ENCODE results near the genes TMIE, NBEAL2 and KLHL18.

- PRO-cap: no peak
- RAMPAGE, long total RNA, 2 experiments: no peak in any of the 2 experiments
Measured at GRCh38 chr3:46663740-46664447, 29.6 kb downstream of the ALS2CL start.

DNA sequence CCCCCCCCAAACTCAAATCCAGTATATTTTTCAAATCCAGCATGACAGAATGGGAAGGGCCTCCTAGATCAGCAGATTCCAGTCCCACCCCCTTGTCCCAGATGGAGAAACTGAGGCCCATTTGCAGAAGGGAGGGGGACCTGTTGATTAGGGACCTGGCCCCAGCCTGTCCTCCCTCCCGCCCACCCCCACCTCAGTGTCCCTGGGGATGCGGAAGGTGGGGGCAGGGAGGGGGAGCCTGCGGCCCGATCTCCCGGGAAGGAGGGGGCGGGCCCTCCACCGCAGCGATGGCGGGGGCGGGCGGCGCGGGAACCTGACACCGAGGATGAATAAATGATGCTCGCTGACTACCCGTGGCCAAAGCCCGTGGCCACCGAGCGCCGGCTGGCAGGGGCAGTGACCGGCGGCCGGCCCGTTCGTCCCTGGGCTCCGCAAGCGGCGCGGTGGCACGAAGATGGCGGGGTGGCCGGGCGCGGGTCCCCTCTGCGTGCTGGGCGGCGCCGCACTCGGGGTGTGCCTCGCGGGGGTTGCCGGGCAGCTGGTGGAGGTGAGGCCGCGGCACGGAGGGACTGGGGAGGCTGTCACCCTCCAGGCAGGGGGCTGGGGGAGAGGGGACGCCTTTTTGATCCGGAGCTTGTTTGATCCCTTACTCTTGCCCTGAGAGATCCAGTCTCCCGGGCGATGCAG lies at the start of gene TMIE:
Gene TMIE, plus strand, starts transcription at position 359 of the 687 bp plus-strand sequence.
- PRO-cap: no peak
- RAMPAGE, long total RNA, 2 experiments: no peak in any of the 2 experiments

- PRO-cap: no peak
- RAMPAGE, long total RNA, 2 experiments: no peak in any of the 2 experiments
Measured at GRCh38 chr3:46713872-46714464, 3.7 kb downstream of the PRSS50 start.

- PRO-cap: unidirectional peak, minus-strand start at chr3:46812551
- RAMPAGE, long total RNA, 2 experiments: no peak in any of the 2 experiments
Measured at GRCh38 chr3:46812432-46812918, 50.8 kb downstream of the MYL3 start.

DNA sequence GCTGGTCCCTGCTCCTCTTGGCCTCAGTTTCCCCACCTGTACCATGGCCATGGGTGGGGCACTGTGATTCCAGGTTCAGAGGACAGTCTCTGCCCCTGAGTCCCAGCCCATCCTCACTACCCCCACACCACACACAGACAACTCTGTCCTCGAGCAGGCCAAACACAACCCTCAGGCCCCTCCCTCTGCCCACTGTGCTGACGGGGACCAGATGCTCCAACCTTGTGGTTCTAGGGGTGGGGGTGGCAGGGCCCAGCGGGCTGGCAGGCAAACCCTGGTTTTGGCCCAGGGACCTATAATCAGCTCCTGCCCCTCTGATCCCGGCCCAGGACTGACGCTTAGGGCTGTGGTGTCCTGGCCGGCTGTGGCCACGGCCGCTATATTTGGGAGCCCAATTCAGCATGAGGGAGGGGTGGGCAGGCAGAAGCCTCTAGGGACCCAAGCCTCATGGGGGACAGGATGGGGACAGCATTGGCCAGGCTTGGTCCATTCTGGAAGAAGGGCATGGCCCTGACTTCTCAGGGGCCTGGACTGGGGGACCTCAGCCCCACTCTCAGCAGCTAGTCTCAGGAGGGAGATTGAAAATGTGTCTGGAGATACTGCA lies 5.1 kb upstream of the MYL3 start:
- PRO-cap: no peak
- RAMPAGE, long total RNA, 2 experiments: no peak in any of the 2 experiments

GRCh38 chr3:46892998-46893428 lies 15.5 kb downstream of the PTH1R start:
- PRO-cap: no peak
- RAMPAGE, long total RNA, 2 experiments: no peak in any of the 2 experiments

GRCh38 chr3:46929806-46930535 lies 46.6 kb downstream of the CCDC12 start:
- PRO-cap: no peak
- RAMPAGE, long total RNA, 2 experiments: no peak in any of the 2 experiments

DNA sequence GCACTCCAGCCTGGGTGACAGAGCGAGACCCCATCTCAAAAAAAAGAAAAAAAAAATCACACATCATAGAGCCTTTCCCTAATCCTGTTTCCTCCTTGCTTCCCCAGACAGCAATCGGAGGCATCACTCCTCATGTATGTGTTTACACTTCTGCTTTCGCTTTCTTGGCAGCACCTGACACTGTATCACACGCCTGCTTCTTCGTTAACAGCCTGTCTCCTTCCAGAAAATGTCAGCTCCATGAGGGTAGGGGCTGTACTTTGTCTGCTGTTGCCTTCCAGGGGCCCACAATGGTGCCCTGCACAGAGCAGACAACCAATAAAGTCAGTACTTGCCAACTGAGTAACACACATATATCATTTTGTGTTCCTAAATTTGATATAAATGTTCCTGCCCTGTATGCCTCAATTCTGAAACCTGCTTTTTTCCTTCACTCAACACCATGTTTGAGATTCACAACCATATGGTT lies 37.7 kb downstream of the CCDC12 start:
- PRO-cap: no peak
- RAMPAGE, long total RNA, 2 experiments: no peak in any of the 2 experiments

DNA sequence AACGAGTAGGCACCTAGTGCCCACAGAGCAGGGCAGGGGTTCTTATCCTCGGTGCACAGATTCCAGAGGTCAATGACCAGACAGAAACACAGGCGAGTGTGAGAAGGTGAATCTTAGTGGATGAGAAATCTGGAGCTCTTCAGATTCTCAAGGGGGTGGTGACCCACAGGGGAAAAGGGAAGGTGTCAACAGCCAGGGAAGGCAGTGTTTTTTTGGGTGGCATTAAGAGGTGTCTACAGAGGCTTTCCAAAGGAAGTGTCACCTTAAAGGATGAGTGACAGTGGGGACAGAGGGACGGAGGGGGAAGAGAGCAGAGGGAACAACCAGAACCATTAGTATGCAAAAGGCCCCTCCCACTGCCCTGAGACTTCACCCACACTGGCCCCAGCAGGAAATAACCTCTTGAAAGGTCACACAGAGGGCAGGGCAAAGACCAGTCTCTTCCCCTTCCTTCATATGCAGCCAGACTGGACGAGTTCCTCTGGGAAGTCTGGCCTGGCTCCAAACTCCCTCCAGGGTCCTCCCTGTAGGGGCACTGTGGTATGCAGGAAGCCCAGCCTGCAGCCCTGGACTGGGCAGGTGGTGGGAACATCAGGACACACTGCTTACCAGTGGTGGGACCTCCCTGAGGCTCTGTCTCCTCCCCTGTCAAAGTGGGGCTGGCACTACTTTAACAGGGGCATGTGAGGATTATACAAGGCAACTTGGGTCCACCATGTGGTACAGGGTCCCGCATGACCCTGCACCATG lies 27.4 kb downstream of the CCDC12 start:
- PRO-cap: no peak
- RAMPAGE, long total RNA, 2 experiments: no peak in any of the 2 experiments

DNA sequence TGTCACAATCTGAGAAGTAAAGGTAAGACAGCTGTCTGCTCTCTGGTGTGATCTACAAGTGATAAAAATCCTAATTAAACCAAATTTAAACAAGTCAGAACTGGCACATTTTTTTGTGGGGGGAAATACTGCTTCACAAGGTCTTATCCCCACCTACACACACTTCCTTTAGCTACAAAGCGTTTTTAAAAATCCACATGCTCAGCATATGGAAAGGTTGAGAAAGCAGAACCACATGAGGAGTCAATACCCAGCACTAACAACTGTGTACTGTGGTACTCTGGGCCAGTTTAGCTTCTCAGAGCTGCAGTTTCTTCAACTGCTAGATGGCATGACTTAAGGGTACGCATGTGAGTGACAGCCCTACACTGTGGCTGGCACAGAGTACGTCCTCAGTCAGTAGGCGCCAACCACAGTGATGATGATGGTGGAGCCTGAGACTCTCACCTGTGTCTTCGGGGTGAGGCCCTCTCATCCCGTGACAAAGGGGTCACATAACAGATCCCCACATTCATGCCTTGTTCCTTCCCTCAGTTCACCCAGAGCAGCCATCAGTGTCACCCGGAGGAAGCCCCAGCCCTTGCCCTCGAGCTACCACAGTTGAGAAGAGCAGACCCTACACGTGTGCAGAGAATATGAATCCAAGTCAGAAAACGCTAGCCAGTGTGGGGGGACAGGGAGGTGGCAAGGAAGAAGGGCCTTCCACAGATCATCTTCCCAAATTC lies 17.4 kb downstream of the CCDC12 start:
- PRO-cap: no peak
- RAMPAGE, long total RNA, 2 experiments: no peak in any of the 2 experiments

GRCh38 chr3:46979336-46980422 lies at the start of gene NBEAL2:
Gene NBEAL2 (plus strand): TSS chr3:46979666.
- PRO-cap: bidirectional peak, plus-strand start at chr3:46979666, minus-strand start at chr3:46979572
- RAMPAGE, long total RNA, 2 experiments: start-site peak on the plus strand in 1 of 2 experiments, at chr3:46979802-46979852 at its widest, 495 reads per replicate; start-site peak on the minus strand in 2 of 2 experiments, at chr3:46979506-46979583 at its widest, 84 to 145 reads per replicate

DNA sequence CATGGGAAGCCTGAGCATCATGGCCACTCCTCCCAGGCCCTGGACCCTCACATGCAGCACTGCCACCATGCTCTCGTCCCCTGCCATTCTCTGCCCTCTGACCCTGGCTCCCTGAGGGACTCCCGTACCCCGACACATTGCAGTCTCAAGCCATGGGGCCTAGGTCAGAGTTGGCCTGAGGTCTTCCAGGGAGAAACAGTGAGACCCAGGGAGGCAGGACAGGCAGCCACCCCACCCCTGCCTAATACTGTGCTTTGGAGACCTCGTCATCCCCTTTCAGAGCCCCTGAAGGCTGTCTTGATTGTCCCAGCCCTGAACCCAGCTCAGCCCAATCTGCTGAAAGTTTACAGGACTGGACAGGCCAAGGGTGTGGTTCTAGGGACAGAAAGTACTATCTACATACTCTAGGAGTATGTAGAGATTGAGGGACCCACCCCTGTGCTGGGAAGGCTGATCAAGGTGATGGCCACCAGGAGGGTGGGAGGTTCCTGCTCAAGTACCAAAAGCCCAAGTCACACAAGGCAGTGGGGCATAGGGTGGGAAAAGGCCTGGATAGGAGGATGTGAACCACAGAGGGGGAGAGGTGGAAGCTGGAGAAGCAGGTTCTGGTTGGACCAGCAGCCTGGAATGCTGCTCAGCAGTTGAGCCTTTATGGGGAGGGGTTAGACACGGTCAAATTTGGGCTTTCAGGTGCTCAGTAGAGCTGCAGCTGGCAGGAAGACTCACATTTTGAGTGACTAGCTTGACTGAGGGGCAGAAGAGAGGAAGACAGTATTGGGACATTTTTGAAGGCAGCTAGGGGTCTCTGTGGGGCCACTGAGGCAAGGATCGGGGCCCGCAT lies 6.6 kb downstream of the NBEAL2 start:
- PRO-cap: no peak
- RAMPAGE, long total RNA, 2 experiments: no peak in any of the 2 experiments

DNA sequence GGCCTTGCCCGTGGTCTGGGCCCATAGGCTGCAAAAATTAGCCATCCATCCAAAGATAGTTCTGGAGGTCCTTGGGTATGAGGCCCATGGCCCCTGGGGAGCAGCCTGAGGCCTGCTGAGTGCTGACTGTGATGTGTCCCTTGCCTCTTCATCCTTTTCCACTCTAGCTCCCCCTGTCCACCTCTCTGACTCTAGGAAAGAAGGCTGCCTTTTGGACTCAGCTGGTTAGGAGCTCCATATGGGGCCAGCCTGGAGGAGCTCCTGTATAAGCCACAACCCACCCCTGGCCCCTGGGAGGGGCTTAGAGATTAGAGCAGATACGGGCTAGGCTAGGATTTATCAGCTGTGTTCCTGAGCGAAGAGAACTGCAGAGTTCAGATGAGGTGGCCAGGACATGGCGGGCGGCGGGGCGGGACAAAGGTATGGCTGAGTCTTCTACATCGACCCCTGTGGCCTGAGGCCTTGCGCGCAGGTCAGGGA lies 7.8 kb downstream of the NBEAL2 start:
- PRO-cap: no peak
- RAMPAGE, long total RNA, 2 experiments: no peak in any of the 2 experiments

GRCh38 chr3:46987668-46988536 lies 8.4 kb downstream of the NBEAL2 start:
- PRO-cap: bidirectional peak, plus-strand start at chr3:46987832, minus-strand start at chr3:46987745
- RAMPAGE, long total RNA, 2 experiments: no peak in any of the 2 experiments

- PRO-cap: bidirectional peak, plus-strand start at chr3:47009574, minus-strand start at chr3:47009363
- RAMPAGE, long total RNA, 2 experiments: no peak in any of the 2 experiments
Measured at GRCh38 chr3:47008933-47009461, 29.5 kb downstream of the NBEAL2 start.

DNA sequence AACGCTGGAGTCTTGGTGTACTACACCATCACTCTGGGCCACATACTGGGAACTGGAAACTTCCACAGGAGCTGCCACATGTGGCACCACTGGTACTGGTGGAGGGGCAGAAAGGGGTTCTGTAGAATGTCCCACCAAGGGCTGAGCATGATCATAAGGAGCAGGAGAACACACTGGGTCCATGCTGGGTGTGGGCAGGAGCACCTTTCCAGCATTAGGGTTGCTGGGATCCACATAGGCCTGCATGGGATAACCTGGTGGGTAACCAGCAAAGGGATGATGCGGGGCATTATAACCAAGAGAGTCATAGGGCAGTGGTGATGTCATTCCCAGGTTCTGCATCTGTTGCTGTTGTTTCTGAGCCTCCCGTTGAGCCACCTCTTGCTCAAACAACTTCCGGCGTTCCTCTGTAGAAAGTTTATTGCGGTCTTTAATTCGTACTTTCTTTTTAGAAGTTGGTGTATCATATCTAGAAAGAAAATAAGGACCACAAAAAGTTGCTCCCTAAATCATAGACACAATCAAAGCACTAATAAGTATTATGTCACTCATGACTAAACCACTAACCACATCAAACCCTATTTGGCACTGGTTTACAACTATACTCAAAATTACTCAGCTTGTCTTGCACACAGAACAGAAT lies 77.7 kb downstream of the NBEAL2 start:
- PRO-cap: no peak
- RAMPAGE, long total RNA, 2 experiments: no peak in any of the 2 experiments

DNA sequence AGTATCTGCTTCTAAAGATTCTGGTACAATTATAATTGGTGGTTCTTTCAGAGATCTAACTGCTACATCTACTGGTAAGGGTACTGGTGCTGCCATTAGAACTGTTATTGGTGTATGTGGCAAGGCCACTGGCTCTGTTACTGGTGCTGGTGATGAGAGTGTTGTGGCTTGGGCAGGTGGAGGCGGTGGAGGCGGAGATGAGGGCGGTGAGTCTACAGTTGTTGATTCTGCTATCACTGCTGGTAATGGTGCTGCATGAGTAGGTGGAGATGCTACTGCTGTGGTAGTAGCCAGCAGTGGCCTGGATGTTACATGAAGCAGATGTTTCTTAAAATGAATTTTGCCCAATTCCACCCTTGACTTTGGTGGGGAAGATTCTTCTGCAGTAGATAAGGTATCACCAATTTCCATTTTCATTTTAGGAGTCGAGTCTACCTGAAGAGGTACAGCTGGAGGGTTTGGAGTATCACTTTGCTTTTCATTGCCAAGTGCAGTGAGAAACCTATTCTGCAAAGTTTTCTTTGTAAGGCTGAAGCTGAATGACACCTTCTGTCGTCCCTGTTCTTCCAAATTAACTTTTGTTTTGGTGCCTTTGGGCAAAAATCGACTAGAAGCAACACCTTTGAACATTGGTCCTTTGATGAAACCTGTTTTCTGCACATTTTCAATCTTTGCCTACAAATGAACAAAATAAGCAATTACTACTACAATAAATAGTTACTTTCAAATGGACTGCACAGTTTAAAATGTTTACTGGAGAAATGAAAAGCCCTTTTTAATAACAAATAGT lies 39.8 kb downstream of the SETD2 start:
- PRO-cap: no peak
- RAMPAGE, long total RNA, 2 experiments: no peak in any of the 2 experiments

DNA sequence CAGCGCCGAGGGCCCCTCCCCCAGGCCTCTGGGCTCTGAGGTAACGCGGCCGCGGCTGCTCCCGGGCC lies 479 bp upstream of the SETD2 start:
- PRO-cap: no peak
- RAMPAGE, long total RNA, 2 experiments: no peak in any of the 2 experiments

GRCh38 chr3:47282386-47283616 lies at the start of gene KLHL18:
Gene KLHL18 (plus strand): TSS chr3:47282944.
- PRO-cap: bidirectional peak, plus-strand start at chr3:47282649, minus-strand start at chr3:47282567; bidirectional peak, plus-strand start at chr3:47282946, minus-strand start at chr3:47282797
- RAMPAGE, long total RNA, 2 experiments: start-site peak on the plus strand in 1 of 2 experiments, at chr3:47282649-47282953 at its widest, 31 to 140 reads per replicate; start-site peak on the minus strand in 2 of 2 experiments, at chr3:47282544-47282807 at its widest, 14 to 32 reads per replicate

DNA sequence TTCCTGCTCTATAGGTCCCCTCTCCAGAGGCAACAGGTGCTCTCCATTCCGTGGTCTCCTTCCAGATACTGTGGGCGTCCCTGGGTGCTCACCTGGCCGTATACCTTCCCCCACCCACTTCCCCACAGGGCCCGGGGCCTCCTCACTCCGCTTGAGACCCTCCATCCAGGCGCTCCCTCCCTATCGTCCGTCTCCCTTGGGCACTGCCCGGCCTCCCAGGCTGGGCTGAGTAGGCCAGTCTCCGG lies 664 bp upstream of the PTPN23 start:
- PRO-cap: no peak
- RAMPAGE, long total RNA, 2 experiments: no peak in any of the 2 experiments